ENCODE measurements around the genes NLGN3, GJB1, OGT, CXorf49 and CXorf49B.

GRCh38 chrX:69533461-69533962 is 29.4 kb downstream of the NALF2 start:
- RRBS: no CpG with 5 or more reads among the region's 4 CpGs

DNA sequence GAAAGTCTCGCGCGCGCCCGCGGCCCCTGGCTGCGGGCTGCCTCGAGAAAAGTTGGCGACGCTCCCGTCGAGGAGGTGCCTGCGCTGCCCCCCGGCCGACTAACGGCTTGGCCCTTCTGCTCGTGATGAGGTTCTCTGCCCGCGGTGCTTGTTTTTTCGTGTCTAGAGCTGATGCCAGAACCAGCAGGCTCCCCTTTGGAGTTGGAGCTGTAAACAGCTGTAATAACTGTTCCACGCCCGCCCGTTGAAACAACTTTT is 936 bp downstream of the EDA start:
- RRBS: no CpG with 5 or more reads among the region's 23 CpGs

GRCh38 chrX:69788687-69789030 is 172.7 kb downstream of the EDA start:
- RRBS: no CpG with 5 or more reads among the region's 13 CpGs

GRCh38 chrX:70150079-70150518 is 16.9 kb downstream of the IGBP1 start:
- RRBS: no CpG with 5 or more reads among the region's 6 CpGs

DNA sequence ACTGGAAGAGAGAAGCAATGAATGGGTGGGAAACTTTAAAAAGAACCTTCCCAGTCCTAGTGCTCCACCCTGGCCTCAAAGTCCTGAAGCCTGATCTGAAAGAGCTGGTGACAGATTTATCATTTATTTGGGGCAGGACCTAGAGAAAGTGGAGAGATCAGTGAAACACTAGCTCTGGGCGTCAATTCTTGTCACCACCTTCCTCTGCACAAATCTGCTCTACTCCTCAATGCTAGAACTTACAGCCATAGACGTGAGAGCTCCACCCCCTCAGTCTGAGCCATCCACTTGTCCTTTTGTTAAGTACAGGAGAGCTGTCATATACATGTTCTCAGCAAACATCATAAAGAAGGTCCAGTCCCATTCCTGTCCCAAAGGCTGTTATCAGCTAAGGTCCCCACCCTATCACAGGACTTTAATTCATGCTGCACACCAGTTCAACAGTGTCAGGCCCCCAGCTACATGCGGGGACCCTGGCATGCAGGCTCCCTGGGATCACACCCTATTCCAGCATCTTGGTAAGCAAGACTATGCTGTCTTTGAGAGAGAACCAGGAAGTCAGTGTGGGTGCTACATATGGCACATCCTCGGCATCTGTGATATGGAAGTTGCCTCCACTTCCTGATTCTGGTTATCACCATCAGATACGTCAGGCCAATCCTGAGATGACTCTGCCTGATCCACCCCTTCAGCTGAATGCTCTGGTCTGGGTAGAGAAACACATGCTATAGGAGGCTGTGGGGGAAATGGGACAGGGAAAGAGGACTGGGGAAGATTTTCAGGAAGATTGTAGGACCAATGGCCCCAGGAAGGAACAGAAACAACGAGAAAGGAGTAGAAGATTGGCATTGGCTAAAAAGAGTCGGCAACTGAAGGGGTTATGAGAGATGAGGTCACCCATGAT is 2.3 kb downstream of the P2RY4 start:
- RRBS: no CpG with 5 or more reads among the region's 7 CpGs

DNA sequence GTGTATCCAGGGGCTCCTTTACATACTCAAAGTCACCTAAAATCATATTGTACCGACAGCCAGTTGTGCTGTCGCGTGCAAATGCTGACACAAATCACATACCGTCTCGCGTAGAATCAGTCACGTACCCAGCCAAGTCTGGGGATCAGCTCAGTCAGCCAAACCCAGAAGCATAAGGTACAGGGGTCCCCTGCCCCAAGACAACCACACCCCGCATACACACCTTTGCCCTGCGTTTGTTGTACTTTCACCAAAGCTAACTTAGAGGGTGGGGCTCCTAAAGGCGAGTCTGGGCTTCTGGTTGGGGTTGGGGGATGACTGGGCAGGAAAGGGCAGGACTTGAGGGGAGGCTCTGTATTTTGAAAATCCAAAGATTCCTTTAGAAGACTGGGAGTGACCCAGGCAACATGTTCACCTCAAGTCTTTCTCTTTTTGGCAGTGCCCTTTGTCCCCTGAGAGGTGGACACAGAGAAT is 845 bp downstream of the GDPD2 start:
- RRBS: no CpG with 5 or more reads among the region's 10 CpGs

DNA sequence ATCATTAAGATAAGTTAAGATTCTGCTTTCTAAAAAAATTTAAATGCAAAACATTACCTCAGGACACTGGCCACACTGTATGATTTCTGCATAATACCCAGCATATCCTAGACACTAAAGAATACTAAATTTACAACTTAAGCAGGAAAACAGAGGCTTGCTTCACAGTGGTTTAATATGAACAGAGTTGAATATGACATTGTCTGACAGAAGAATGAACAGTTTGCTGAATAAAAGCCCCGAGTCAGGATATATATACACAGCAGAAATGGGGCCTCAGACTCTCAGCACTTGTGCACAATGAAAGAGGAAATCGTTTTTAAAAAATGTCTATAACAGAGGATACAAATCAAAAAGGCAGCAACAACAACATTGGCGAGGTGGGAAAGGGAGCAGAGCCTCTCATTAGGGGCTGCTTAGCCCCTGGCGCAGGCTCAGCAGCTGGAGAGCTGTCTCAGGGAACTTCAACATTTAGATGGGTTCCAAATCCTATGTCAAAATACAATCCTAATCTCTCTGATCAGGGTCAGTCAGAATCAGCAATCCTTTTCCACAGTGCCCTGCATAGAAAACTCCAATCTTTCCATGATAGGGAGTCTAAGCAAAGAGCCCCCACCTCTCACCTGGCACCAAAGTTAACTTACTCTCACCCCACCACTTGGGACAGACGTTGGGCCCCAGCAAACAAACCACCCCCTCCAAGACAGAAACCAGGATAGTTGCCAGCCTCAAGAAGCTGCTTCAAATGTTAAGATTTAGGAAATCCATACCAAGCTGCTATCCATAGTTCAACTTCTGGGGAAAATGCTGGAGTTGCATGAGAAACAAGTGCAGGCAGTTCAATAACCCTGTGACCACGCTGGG is 8.8 kb downstream of the SNX12 start:
- RRBS: no CpG with 5 or more reads among the region's 6 CpGs

- RRBS: 74% methylated on average over 15 of the region's 28 CpGs
These were observed at the start of gene NLGN3 for GRCh38 chrX:71144578-71144974. Gene NLGN3, plus strand, starts transcription at chrX:71144841.

DNA sequence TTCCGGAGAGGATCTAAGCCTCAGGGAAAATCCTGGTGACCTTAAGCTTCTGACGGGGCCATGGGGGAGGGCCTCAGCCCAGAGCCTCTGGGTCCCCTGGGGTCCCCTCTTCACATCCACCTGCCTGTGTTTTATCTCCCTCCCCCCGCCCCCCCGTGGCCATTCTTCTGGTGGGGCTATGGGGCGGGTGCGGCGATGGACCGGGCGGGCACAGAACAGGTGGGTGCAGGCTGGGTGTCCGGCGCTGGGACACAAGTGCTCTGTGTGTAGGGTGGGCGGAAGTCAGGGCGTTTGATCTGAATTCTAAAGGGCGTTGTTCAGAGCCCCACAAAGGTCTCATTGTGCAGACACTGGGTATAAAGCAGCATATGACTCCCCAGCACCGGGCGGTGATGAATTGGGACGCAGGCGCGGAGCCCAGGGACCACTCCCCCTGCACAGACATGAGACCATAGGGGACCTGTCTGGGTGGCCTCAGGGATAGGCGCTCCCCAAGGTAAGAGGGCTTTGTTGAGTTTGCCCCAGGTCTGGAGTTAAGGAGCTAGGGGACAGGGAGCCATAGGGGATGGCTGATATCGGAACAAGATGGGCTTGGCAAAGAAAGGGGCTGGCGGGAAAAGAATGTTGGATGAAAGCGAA is at the start of gene GJB1:
GJB1 (plus strand) TSS at position 385 of the 639 bp plus-strand sequence.
- RRBS: 93% methylated on average over 3 of the region's 23 CpGs

DNA sequence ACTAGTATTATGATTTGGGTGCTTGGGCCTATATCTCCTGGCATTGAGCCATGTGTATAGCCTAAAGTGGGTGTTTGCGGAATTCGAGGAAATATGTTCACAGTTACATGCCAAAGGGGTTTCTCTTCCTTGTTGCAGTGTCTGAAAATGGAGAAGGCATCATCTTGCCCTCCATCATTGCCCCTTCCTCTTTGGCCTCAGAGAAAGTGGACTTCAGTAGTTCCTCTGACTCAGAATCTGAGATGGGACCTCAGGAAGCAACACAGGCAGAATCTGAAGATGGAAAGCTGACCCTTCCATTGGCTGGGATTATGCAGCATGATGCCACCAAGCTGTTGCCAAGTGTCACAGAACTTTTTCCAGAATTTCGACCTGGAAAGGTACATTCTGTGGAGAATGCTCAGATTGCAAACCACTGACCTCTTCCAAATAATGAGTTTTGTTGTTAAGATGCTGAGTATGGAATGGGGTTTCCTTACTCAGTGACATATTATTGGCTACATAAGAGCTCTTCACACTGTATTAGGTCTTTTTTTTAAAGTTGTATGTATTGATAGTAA is 10.7 kb downstream of the TAF1 start:
- RRBS: no CpG with 5 or more reads among the region's 3 CpGs

DNA sequence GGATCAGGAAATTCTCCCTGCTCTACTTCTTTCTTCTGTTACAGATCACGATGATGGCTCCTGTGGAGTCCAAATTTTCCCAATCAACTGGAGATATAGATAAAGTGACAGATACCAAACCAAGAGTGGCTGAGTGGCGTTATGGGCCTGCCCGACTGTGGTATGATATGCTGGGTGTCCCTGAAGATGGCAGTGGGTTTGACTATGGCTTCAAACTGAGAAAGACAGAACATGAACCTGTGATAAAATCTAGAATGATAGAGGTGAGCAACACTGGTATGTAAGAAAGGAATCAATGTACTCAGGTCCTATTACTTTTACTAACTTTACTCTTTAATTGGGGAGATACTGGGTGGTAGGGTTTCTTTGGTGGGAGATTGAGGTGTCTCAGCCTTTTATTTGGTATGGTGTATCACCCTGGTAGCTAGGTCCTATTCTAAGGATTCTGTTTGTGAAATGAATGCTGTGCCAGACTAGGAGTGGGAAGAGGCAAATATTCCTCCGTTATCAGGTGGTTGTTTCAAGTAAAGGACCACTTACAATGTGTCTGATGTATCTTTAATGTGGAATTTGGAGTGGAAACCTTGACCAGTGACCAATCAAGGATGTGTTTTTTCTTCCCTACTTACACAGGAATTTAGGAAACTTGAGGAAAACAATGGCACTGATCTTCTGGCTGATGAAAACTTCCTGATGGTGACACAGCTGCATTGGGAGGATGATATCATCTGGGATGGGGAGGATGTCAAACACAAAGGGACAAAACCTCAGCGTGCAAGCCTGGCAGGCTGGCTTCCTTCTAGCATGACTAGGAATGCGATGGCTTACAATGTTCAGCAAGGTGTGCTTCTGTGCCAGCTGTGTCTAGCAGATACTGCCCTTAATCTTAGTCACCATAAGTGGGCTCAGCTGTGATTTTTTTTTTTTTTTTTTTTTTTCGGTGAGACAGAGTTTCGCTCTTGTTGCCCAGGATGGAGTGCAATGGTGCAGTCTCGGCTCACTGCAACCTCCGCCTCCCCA is 12.3 kb downstream of the TAF1 start:
- RRBS: no CpG with 5 or more reads among the region's 10 CpGs

DNA sequence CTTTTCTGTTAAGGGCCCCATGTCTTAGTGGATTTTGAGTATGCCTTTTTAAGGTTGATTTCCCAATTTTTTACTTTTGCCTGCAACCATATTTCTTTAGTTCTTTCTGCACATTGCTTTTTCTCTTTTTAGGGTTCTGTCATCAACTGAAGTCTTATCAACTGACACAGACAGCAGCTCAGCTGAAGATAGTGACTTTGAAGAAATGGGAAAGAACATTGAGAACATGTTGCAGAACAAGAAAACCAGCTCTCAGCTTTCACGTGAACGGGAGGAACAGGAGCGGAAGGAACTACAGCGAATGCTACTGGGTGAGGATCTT is 27.7 kb downstream of the TAF1 start:
- RRBS: no CpG with 5 or more reads among the region's 4 CpGs

- RRBS: no CpG with 5 or more reads among the region's 2 CpGs
These were observed 17.9 kb upstream of the OGT start for GRCh38 chrX:71515017-71515389.

DNA sequence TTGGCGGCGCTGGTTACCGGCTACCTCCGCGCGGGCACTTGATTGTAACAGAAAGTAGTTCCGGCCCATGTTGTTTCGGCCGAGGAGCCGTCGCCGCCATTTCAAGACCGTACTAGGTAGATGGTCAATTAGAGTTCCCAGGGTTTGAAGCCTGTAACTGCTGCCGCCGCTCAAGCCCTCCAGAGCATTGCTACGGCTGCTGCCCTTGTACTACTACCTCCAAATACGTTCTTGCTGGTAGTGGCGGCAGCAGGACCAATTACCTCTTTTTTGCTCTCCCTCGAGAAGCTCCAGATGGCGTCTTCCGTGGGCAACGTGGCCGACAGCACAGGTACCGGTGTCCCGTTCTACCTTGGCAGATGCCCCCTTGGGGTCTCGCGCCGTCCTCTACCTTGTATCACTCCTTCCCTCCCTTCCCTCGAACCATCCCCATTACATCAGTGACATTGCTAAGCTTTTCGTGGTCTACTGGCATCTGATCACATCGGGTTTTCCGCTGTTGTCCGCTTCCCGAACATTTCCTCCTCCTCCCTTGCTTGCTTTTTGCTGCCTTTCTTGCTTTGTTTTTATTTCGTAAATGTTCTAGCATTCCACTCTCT is at the start of gene OGT:
OGT (plus strand) TSS at position 99 of the 599 bp plus-strand sequence.
- RRBS: 27% methylated on average over 4 of the region's 35 CpGs

- RRBS: no CpG with 5 or more reads among the region's 5 CpGs
These were observed 16.0 kb downstream of the OGT start for GRCh38 chrX:71548886-71549343.

GRCh38 chrX:71579745-71580191 is 1.5 kb downstream of the GCNA start:
- RRBS: no CpG with 5 or more reads among the region's 7 CpGs

GRCh38 chrX:71696900-71697392 is 21.1 kb downstream of the CXorf49 start:
- RRBS: no CpG with 5 or more reads among the region's 19 CpGs

- RRBS: no CpG with 5 or more reads among the region's 28 CpGs
These were observed at the start of gene CXorf49 for GRCh38 chrX:71718148-71718469. Gene CXorf49, minus strand, starts transcription at chrX:71718285.

DNA sequence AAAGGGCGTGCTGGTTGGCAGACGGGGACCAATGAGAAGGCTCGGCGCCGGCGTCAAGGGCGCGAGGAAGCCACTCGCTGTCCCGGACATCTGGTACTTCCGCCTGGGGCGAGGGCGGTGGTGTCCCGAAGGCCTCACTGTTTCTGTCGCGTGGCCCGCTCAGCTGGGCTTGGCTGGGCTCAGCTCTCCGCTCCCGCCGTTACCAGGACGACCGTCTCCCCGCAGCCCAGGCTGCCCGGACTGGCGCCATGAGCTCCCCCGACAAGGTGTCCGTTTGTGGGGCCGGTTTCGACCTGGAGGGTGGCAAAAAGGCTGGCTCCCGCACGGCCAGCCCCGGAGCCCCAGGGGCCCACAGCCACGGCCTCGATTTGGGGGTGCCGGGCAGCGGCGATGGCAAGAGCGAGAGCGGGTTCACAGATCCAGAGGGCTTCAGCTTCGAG is at the start of gene CXorf49B:
CXorf49B (plus strand) TSS at position 174 of the 440 bp plus-strand sequence.
- RRBS: no CpG with 5 or more reads among the region's 40 CpGs